AG10803 (cell line): ENCODE results near the genes TUT4 and DMRTB1.

- RRBS = 2% methylated on average over 14 of the region's 64 CpGs
These were observed at the start of gene TUT4 for GRCh38 chr1:52552565-52553322. Gene TUT4, minus strand, starts transcription at chr1:52553092.

- RRBS = no CpG with 5 or more reads among the region's 4 CpGs
These were observed 1.1 kb downstream of the SHISAL2A start for GRCh38 chr1:52633915-52634570.

DNA sequence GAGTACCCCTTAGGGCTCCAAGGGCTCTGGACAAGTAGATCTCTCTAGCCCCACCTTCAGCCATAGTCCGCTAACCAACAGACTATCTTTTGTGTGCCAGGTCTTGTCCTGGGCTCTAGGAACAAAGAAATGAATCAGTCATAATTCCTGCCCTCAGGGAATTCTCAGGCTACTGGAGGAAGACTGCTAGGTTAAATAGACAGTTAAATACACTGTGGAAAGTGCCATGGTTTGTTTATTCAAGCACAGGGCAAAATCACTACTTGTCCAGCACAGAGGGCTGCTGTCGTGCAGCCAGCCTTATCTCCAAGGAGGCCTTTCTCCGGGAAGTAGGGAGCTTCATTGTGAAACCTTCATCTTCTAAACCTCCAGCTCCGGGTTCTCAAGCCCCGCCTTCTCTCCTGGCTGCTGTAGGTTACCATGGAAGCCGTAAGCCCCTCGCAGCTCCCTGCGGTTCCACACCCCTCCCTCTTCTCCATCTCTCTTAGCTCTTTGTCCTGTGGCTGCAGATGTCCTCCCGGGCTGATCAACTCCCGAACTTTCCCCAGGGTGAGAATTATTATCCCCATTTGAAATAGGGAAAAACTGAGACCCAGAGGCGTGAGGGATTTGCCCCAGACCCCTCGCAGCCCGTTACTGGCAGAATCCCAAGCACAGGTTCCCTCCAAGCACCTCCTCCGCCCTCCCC, 29.8 kb downstream of the SHISAL2A start:
- RRBS = 35% methylated on average over 2 of the region's 14 CpGs

GRCh38 chr1:52813237-52814167, 29.1 kb upstream of the ZYG11A start:
- RRBS = no CpG with 5 or more reads among the region's 5 CpGs

DNA sequence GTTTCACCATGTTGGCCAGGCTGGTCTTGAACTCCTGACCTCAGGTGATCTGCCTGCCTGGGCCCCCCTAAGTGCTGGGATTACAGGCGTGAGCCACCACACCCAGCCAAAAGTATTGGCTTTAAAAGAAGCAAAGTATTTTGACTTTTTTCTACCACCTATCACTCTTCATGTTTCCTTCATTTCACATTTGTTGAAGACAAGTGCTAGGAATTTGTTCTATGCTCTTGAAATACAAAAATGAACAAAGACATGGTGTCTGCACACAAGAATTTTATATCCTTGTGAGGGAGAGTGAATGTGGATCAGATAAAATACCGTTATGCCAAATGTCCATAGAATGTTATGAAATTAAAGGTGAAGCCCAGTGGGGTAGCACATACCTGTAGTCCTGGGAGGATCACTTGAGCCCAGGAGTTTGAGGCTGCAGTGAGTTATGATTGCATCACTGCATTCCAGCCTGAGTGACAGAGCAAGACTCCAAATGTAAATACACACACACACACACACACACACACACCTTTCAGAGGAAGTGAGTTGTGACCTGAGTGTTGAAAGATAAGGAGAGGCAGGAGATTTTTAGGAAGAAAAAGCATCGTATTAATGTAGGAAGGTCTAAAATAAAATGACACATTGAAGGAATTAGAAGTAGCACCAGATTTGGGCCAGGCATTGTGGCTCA, 28.2 kb upstream of the ZYG11A start:
- RRBS = no CpG with 5 or more reads among the region's 3 CpGs

DNA sequence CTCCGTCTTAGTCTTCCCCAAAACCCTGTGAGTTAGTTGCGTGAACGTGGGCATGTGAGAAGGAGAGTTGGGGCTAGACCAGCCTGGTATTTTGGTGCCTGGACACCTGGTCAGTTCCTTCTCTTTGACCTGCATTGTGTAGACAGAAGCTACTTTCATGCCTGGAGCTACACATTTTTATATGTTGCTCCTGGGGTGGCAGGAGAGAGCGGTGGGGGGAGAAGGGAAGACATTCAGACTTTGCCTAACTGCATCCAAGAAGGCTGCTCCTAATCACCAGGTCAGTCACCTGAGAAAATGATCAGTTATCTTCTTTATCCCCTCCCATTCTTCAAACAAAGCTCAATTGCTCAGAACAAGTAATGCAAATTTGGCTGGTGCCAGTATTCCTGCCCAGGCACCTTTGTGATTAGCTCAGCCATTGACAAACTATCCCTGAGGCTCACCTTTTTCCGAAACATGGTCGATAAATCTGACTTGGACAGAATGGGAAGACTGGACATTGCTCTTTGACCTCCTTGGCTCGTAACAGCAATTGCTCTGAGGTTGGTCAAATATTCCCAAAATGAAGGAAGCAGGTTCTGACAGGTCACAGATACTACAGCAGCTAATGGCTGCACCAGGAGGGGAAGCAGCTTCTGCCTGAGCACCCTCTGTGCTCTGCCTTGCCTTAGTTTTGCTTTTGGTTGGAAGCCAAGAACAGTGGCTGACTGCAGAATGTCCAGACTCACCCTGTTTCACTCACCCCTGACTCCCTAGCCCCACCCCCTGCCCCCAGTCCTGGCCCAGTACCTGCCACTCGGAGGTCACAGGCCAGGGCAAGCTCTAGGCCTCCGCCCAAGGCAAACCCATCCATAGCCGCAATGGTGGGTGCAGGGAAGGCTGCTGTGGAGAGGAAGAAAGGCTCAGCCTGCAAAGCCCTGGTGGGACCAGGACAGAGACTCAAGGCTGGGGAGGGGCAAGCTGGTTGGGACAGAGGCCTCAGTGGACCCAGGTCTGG, 15.5 kb downstream of the ECHDC2 start:
- RRBS = no CpG with 5 or more reads among the region's 10 CpGs

DNA sequence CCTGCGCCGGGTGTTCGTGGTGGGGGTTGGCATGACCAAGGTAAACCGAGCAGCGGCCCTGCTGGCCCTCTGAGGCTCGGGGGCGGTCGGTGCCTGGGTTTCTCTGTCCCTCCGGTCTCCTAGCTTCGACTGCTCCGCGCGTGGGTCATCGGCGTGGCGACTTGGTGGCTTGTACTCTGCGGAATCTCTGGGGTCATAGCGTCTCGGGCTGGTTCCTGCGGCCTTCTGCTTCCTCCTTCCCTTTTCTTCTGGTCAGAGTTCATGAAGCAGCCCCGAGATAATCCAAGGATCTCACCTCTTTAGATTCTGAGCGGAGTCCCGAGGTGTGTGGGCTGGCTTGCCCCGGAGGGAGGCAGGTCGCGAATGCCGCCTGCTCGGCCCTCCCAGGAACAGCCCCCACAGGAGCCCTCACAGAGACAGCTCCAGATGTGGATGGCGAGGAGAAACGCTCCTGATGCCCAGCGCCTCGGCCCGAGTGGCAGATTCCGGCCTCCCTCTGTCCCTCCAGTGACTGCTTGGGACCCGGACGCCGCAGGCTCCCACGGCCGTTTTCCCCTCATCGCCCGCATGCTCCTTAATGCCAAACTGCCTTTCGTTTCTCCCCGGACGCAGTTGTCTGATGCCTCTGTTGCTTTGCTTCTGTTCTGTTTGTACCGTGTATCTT, 482 bp downstream of the SCP2 start:
- RRBS = 2% methylated on average over 13 of the region's 45 CpGs

DNA sequence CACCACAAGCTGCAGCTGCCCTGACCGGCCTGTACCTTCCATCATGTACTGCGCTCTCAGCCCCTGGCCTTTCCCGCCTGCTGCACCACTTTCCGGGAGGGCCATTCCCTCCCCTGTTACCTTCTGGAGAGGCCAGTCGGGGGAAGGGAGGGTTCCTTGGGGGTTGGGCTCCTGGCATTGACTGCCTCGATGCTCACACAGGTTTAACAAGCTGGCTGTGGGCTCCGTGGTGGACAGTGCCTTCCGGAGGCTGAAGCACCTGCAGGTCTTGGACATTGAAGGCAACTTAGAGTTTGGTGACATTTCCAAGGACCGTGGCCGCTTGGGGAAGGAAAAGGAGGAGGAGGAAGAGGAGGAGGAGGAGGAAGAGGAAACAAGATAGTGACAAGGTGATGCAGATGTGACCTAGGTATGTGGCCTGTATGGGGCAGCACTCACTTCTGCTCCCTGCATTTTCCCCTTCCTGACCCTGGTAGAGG, 19.8 kb downstream of the PODN start:
- RRBS = 79% methylated on average over 4 of the region's 10 CpGs

DNA sequence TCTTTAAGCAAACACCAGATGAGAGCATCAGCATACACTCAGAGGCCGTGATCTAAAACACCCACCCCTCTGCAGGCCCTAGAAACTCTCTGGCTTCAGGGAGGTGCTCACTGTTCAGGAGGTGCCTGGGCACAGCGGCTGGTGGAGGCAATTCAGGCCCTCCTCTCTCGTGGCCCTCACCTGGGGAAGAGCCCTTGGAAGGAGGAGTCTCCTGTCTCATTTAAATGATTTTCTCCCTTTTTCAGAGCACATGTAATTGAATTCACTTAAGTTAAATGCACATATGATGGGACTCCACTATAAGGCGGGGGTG, 16.4 kb downstream of the SLC1A7 start:
- RRBS = no CpG with 5 or more reads among the region's 4 CpGs

DNA sequence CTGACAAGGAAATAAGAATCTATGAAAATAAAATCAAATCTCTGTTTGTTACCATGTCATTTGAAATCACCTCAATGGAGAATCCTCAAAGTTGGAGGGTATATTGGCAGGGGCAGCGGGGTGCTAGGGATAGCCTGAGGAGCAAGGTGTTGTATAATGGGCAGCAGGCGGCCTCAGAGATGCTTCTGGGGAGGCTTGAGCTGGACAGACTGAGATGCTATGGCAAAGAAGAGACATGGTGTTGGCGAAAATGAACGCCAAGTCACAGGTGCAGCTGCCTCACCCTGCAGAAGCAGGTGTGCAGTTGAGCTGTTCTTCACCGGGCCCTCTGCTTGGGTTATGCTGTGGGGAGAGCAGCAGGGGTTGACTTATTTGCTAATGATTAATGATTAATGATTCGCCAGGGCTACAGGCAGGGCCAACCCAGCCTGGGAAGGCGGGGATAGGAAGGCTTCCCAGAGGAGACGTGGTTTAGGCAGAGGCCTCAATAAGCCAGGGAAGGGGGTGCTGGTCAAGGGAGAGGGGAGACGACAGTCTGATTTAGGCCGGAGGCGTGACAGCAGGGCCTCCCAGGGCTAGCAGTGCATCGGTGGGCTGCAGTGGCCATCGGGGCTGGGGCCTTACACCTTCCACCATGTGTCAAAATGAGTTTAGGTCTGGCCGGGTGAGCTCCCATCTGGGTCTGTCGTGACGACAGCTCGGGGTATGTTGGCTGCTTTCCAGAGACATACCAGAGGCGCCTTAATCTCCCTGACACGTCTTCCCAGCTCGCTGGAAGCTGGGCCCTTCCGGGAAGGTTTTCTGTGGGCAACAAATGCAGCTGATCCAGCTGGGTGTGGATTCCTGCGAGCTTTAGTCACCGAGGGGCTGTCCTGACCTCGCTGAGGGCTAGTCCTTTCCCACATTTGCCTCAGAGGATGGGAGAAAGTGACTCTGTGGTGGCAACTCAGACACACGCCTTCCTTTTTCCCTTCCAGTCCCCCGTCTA, 3.5 kb upstream of the SLC1A7 start:
- RRBS = 0% methylated on average over 2 of the region's 26 CpGs

- RRBS = no CpG with 5 or more reads among the region's 15 CpGs
These were observed 4.9 kb upstream of the CZIB start for GRCh38 chr1:53225279-53225862.

- RRBS = no CpG with 5 or more reads among the region's 6 CpGs
These were observed 62.3 kb upstream of the LRP8 start for GRCh38 chr1:53390214-53390603.

DNA sequence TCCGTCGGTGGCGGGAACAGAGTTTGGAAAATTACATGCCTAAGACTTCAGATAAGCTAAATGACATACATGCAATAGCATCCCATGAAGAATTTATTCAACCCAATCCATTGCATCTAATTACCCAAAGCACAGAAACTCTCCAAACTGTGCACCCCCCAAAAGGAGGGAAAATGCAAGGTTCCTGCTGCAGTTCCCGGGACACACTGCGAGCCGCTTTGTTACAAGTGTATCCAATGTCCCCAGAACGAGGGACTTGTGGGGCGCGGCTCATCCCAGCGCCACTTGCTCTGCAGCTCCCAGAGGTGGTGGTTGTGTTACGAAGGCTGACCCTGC, at the start of gene DMRTB1:
DMRTB1 (plus strand) TSS at position 284 of the 336 bp plus-strand sequence.
- RRBS = no CpG with 5 or more reads among the region's 11 CpGs

- RRBS = 6% methylated on average over 1 of the region's 18 CpGs
These were observed 67.5 kb downstream of the DMRTB1 start for GRCh38 chr1:53526740-53527142.

DNA sequence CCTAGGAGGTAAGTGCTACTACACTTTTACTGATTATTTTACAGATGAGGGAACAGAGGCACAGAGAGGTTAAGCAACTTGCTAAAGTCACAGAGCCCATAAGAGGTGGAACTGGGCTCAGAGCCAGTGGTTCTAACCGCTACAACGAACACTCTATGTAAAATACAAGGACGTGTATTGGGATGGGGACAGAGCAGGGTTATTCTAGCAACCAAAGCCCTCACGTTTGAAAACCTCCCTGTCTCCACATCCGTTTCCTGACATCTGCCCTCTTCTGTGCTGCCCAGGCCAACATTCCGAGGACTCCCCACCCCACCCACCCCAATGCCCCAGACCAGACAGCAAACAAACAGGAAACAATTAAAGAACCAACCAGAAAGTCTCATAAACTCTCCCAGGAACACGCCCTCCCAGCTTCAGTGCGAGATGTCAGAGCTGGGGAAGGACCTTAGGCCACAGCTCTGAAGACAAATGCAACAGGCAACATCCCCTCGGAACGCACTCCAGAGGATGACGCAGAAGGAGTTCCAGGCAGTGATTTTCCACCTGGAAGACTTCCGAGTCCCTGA, 41.1 kb downstream of the GLIS1 start:
- RRBS = no CpG with 5 or more reads among the region's 12 CpGs

- RRBS = no CpG with 5 or more reads among the region's 8 CpGs
These were observed 1.7 kb upstream of the GLIS1 start for GRCh38 chr1:53740650-53741128.

- RRBS = no CpG with 5 or more reads among the region's 2 CpGs
These were observed 42.1 kb downstream of the NDC1 start for GRCh38 chr1:53795943-53796407.

DNA sequence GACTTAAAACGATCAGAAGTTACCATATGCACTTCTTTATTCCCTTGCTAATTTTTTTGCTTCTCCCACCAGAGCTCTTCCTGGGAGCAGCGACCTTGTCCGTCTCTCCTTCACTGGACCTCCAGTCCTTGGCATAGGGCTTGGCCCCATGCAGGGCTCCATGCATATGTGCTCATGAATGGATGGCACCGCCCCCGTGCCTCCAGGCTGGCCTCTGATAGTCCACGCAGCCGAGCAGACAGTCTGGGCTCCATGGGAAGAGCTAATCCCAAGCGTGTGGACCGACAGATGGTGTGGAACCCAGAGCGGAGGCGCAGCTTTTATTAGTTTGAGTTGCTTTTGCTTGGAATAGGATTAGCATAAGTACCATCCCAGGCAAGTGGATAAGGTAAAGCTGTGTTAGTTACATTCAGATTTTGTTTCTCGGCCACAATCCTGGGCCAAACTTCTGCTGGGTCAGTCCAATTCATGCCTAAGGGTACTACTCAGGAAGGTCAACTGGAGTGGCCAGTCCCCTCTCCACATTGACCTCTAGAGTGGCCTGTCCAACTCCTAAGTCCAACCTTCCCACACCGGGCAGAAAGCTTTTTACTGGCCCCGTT, 41.7 kb downstream of the CDCP2 start:
- RRBS = no CpG with 5 or more reads among the region's 14 CpGs

GRCh38 chr1:54124492-54124981, 28.3 kb downstream of the CDCP2 start:
- RRBS = no CpG with 5 or more reads among the region's 11 CpGs